Monocyte (primary cell): ENCODE data around the genes MIX23 and ADCY5.

DNA sequence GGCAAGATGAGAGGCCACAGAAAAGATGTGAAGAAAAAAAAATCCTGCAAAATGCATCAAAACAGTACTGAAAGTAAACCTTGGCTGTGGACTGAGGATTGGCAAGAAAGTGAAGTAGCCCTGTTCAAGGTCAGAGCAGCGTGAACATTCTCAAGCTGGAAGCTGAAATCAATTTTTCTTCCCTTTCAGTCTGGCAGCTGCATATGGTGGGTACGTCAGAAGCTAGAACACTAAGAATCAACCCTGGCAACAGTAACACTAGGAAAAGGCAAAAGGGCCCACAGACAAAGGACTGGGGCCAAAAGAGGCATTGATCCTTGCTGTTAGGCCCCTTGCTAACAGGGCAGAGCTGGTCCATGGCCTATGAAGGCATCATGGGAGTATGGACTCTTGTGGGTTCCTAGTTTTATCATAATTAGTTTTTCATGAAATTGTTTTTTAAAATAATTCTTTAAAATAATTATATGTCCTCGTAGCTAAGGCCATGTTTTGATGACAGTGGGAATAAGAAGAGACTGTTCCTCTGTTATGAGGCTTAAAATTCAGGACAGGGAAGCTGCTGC, 74.4 kb downstream of the GTF2E1 start:
- PRO-cap, 2 experiments = no peak in any of the 2 experiments

- PRO-cap, 2 experiments = peak in 2 of 2 experiments; most common plus-strand start chr3:121750080 (in 1)
These were observed 356 bp upstream of the GOLGB1 start for GRCh38 chr3:121749786-121750407.

DNA sequence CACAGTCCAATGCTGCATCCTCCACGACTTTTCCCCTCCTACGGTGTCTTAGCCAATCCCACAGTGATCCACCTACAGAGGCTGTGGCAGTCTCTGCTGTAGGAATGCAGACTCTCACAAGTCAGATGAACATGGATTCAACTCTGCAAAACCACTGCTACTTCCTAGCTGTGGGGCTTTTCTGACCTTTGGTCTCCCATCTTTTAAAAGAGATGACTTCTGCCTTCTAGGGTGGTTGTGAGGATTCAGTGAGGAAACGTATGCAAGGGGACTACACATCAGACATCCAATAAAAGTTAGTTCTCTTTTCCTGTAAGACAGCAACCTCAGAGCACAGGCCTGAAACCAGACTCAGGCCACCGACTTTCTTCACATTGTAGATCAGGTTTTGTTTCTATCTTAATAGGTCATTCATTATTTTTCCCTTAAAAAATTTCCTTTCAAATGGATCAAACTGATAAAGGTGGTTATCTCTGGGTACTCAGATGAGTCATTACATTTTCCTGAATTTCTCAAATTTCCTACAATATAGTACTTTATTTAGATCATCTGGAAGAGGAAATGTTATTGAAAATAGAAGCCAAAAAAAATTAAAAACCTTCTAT, 23.2 kb downstream of the ILDR1 start:
- PRO-cap, 2 experiments = peak in 1 of 2 experiments; most common plus-strand start position 350 of the sequence (in 1); most common minus-strand start position 205 of the sequence (in 1)

- PRO-cap, 2 experiments = no peak in any of the 2 experiments
These were observed 50.5 kb downstream of the CD86 start for GRCh38 chr3:122105709-122105998.

DNA sequence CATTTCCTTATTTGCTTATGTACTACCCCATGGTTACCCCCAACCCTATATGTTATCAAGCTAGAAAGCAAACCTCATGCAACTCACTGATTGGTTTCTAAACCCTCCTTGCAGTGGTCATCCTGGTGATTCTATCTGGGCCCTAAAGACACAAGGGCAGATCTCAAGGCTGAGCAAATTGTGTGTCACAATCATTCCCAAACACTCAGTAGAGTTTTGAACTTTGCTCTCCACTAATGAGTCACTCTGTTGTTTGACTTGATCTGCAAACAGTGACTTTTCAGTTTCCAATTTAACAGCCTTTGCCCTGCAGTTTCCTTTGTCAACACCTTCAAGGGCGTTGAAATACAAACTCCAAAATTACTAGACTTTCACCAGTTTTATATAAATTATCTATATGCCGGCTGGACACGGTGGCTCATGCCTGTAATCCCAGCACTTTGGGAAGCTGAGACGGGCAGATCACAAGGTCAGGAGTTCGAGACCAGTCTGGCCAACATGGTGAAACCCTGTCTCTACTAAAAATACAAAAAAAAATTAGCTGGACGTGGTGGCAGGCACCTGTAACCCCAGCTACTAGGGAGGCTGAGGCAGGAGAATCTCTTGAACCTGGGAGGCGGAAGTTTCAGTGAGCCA, 17.4 kb downstream of the MIX23 start:
- PRO-cap, 2 experiments = no peak in any of the 2 experiments

GRCh38 chr3:122382658-122383530, at the start of gene MIX23:
Gene MIX23 (minus strand): TSS chr3:122383231.
- PRO-cap, 2 experiments = peak in 1 of 2 experiments; most common plus-strand start chr3:122383332 (in 1); most common minus-strand start chr3:122383196 (in 1)

GRCh38 chr3:122727852-122728119, 47.1 kb downstream of the PARP14 start:
- PRO-cap, 2 experiments = no peak in any of the 2 experiments

GRCh38 chr3:122955845-122956625, 71.5 kb downstream of the SEMA5B start:
- PRO-cap, 2 experiments = no peak in any of the 2 experiments

DNA sequence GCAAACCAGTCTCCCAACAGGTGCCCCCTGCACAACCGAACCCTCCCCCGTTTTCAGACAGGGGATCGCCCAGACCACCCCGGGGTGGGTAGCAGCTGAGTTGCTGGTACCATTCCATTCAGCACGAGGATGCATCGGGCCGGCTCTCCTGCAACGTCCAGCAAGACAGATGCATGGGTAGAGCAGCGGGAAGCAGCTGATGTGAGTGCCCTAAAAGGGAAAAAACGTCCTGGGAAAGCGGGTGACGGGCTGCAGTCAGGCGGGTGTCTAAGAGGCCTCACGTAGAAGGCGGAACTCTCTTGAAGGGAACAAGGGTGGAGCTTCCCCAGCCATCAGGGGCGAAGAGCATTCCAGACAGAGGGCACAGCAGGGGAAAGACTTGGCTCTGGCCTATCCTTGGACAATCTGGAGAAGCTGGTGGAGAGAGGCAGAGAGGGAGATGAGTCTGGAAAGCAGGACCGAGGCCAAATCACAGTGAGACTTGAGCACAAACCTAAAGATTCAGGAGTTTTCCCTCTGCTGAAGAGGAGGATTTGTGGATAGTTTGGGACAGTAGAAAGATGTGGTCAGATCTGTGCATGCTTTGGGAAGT, 70.8 kb downstream of the SEMA5B start:
- PRO-cap, 2 experiments = no peak in any of the 2 experiments

DNA sequence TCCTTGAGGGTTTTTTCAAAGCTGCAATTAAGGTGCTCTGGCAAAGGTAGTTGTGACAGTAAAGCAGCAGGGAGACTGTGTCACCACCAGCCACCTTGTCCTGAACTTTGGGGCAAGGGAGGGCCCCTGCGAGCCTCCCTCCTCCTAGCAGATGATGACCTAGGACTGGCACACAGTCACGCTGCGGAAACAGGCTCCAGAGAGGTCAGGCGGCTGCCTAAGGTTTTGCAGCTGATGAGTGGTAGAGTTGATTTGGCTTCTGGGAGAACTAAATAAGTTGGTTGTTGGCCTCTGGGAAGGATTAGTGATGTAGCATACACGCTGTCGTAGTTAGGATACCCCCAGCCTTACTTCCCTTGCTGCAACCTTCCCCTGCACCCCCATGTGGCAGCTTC, 62.7 kb downstream of the PDIA5 start:
- PRO-cap, 2 experiments = no peak in any of the 2 experiments

GRCh38 chr3:123236305-123236865, 34.6 kb downstream of the SEC22A start:
- PRO-cap, 2 experiments = no peak in any of the 2 experiments

DNA sequence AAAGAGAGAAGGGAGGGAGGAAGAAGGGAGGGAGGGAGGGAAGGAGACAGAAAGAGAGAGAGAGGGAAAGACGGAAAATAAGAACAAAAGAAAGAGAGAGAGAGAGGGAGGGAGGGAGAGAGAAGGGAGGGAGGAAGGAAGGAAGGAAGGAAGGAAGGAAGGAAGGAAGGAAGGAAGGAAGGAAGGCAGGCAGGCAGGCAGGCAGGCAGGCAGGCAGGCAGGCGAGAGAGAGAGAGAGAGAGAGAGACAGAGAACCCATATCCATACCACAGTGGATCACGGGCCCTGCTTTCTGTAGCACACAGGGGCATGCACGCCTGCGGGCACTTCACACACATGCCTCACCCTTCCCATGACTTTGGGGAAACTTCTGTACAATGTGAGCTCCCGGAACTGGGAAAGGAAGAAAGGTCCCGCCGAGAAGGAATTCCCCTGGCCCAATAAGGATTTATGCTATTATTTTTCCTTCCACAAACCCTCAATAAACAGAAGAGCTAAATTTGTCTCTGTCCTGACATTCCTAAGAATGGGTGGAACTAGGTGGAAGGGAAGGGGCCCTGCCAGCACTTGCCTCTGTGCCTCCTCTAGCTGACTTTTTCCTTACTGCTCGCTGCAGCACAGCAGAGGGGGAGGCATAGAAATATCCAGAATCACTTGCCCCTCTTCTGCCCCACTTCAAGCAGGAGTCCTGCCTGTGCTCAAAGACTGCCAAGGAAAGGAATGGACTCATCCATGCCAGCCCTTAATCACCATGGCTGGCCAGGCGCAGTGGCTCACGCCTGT, 52.1 kb downstream of the ADCY5 start:
- PRO-cap, 2 experiments = no peak in any of the 2 experiments

GRCh38 chr3:123446490-123447064, 2.3 kb downstream of the ADCY5 start:
- PRO-cap, 2 experiments = no peak in any of the 2 experiments

DNA sequence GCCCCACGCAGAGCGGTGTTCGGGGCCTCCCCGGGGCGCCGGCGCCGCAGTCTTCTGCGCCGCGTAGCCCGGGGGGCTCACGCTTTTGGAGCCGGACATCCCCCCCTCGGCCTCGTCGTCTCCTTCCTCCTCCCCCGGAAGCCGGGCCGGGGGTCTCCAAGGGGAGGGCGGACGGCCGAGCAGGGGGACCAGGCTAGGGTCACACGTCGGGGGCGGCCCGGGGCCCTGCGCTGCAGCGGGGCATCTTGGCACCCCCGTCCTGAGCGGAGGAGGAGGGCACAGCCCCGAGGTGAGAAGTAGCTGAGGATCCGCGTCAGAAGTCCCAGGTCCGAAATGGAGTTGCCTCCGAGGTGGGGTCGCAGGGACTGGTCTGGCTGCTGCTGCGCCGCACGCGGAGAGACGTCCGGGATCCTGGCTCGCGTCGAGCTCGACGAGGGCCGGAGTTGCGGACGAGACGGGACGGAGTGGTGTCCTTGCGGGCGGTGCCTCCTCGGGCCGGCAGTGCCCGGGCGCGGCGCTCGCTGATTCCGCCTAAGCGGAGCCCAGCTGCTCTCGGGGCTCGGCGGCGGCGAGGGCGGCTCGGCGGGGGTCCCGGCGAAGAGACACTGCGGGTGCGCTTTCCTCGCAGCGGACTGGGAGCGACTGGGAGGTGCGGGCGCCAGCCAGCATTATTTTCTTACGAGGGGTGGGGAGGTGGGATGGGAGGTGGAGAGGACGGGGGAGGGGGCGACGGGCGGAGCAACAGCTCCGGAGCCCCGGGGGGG, at the start of gene ADCY5:
ADCY5 (minus strand) TSS at position 644 of the 764 bp plus-strand sequence.
- PRO-cap, 2 experiments = no peak in any of the 2 experiments

DNA sequence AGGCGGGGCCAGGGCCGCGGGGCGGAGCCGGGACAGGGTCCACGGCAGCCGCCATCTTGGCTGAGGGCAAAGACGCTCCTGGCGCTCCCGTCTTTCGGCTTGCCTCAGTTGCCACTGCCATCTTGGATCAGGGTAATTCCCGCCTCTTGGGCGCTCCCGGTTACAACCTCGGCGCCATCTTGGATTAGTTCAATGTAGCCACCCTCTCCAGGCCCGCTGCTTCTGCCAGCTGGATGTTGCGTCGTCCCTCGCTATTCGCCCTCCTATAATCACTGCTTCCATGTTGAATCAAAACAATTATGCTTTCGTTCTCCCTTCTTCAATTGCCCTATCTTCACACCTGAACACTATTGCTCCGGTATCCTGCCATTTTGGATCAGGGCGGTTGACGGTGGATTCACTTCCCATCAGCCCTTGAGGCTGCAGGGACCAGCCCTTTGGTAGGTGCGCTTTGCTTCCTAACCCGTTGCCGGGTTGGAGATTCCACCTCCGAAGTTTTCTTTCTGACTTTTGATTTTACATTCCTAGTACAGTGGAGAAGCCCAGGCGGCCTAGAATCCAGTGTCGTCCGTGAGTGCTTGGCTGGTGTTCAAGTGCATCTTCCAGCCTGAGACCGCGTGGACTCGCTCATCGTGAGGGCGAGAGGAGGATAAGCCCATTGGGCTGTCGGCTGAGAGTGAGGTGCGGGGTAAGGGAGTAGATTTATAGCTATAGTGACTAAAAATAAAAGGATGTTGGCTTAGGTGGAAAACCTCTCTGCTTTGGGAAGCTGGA, 448 bp upstream of the HACD2 start:
- PRO-cap, 2 experiments = peak in 2 of 2 experiments; most common plus-strand start position 163 of the sequence (in 1)

- PRO-cap, 2 experiments = no peak in any of the 2 experiments
These were observed 33.6 kb upstream of the HACD2 start for GRCh38 chr3:123617985-123619287.

GRCh38 chr3:123626959-123627389, 42.1 kb upstream of the HACD2 start:
- PRO-cap, 2 experiments = no peak in any of the 2 experiments

DNA sequence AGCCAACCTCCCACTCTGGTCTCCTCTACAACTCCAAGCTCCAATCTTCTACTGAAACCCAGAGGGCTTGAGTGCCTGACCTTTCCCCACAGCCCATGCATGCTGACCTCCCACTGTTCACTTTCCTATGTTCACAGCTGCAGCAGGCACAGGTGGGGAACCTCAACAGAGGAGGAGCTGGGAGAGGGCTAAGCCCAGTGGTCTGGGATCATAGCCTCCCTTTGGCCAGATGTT, 43.8 kb upstream of the HACD2 start:
- PRO-cap, 2 experiments = no peak in any of the 2 experiments

- PRO-cap, 2 experiments = no peak in any of the 2 experiments
These were observed 72.2 kb upstream of the HACD2 start for GRCh38 chr3:123657092-123657373.

DNA sequence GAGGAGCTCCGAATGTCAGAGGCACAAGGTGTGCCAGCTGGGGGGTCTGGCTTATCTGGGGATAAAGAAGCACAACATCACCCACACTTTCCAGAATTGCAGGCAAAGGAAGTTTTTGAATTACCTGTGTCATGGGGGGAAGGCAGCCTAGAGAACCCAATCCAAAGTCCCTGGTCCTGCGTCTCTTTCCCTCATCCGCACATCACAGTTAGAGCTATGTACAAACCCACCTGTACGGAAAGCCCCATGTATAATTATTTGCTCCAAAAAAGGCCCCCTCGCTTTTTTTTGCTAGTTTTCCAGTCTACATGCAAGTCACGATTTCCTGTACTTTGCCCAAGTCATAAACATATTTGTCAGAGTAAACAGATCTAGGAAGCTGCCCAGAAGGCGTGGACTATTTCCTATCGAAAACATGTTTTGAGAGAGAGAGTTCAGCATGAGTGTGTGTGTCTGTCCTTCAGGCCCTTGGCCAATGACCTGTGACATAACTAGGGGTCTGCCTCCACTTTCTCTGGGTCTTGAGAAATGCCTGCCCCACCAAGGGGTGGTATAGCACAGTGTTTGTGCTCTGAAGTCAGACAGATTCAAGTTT, 72.6 kb upstream of the HACD2 start:
- PRO-cap, 2 experiments = no peak in any of the 2 experiments